Foreskin fibroblast (primary cell): ENCODE measurements around a stretch of chr22.

- RRBS, result 2% methylated on average over 37 of the region's 98 CpGs
Observed at GRCh38 chr22:41976236-41977125, 7.2 kb downstream of the SEPTIN3 start.

DNA sequence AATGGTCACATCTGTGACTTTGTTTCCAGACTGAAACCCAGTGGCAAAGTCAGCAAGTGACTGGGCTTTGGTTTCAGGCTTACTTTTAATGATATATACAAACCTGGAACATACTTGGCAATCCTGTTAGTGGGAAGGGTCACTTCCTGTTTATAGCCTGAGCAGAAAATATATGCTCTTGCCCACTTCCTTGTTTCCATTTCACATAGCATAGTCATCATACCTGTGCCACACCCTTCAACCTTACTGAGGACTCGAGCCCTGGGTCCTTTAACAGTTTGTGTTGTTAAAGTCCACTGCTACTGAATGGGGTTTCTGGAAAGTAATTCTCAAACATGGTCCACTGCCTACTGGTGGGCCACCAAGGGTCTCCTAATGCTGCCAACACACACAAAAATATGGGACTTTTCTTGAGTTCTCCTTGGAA, 23.9 kb downstream of the WBP2NL start:
- RRBS, result no CpG with 5 or more reads among the region's 1 CpG

GRCh38 chr22:42090858-42091329, 322 bp upstream of the NDUFA6 start:
- RRBS, result 1% methylated on average over 16 of the region's 42 CpGs

GRCh38 chr22:42357611-42358051, 74.6 kb downstream of the NFAM1 start:
- RRBS, result no CpG with 5 or more reads among the region's 8 CpGs

DNA sequence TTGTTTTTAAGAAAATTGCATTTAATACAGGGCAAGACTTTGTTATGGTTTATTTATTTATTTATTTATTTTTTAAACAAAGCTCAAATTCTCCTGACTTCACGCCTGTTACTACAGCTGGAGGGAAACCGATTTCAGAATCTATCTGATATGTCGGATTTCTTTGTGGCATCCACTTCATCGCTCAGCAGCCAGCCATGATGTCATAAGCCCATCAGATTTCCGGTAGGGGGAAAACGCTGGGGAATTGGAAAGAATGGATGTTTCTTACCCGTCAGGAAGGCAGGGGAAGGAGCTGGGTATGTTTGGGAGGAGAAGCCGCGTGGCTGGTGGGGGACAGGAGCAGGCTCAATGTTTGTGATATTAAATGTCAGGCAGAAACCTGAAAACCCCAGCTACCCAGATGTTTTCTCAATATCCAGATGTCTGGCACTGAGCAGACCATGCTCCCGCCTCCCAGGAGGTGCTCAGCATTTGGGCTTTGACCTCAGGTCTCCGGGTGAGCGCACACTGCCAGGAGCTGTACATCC, 67.7 kb downstream of the NFAM1 start:
- RRBS, result no CpG with 5 or more reads among the region's 12 CpGs

DNA sequence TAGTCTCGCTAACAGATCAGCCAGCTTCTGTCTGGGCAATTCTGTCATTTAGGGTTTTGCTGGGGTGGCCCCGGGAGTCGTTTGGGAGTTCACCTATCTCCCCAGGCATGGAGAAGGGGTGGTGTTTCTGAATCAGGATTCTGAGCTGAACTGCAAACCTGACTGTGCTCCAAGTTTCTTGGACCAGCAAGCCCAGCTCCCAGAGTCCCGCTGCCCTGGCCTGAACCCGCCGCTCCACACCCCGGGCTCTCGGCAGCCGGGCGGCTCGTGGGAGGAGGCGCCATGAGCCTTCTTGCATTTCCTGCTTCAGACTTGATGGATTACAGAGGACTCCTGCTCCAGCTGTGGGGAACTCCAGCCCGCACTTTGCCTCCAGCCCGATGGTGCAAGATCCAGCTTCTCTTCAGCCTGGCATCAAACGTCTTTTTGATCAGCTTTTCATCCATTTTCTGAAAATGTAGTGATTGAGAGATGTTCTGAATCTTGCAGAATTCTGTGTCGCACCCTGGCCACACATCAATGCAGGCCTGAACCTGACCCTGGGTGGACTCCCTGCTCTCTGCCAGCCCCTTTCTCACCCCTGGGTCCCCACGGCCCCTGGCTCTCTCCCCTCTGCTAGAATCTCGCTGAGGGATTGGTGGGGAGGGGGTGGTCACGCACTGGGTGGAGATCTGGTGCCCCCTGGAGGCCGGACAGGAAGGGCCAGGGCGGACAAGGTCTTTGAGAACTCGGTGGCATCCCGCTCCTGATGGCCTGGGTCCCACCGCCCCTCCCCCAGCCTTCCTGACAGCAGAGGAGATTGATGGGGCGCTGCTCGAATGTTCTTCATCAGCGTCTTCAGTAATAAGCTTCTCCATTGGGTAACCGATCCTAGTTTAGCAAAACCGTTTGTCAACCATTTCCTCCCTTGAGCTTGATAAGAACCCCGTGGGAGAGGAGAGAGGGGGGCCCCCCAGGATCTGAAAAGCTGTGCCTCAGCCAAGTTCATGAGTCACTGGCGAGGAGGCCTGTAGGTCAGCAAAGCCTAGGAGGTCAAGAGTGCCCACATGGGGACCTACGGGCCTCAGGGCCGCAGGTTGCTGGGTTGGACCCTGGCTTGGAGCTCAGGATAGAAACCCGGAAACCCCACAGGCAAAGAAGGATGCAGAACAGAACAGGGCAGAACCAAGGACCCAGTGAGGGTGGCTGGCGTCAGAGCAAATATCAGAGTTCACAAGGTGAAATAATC, 12.1 kb upstream of the NFAM1 start:
- RRBS, result no CpG with 5 or more reads among the region's 35 CpGs

- RRBS, result 90% methylated on average over 2 of the region's 36 CpGs
Observed at GRCh38 chr22:42619200-42620143, 4.8 kb upstream of the POLDIP3 start.

DNA sequence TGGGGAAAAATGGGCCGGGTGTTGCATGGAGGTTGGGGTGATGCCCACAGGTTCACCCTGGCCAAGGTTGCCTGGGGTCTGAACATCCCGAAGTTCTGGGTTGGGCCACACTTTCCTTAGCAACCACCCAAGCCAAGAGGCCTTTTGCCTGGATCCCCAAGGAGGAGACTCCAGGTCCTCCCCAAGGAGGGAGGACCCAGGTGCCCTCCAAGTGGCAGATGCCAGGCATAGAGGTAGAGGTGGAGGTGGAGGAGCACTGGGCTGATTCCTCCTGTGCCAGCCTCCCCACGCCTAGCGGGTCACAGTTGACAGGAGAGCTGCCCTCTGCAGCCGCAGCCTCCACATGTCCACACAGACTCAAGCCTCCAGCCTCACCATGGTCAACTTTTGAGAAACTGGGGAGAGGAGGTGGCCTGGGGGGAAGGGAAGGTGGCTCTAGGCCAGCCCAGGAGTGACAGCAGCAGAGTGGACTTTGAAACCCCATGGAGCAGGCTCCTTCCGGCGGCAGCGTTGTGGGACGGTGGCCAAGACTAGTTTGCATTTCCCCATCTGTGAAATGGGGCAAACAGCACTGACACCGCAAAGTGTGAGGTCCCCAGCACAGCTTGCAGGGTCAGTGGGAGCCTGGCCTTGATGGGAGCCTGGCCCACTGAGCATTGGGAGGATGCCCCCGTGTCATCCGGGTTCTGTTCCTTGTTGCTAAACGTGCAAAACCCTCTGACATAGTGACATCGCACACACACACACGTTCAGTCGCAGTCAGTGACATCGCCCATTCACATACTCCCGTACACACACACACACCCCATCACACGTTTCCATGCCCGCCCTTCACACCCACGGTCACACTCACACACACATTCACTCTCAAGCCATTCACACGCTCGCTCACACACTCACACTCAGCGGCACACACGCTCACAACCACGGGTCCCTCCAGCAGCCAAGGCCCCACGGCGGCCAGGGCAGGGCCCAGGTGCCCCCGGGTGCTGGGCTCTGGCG, 841 bp downstream of the CYB5R3 start:
- RRBS, result no CpG with 5 or more reads among the region's 30 CpGs

GRCh38 chr22:42662573-42662886, 13.3 kb upstream of the CYB5R3 start:
- RRBS, result 5% methylated on average over 11 of the region's 26 CpGs

- RRBS, result no CpG with 5 or more reads among the region's 9 CpGs
Observed at GRCh38 chr22:42742920-42743344, 22.3 kb upstream of the A4GALT start.

GRCh38 chr22:42759204-42759703, 38.6 kb upstream of the A4GALT start:
- RRBS, result no CpG with 5 or more reads among the region's 24 CpGs

GRCh38 chr22:42776323-42777494, 56.0 kb upstream of the A4GALT start:
- RRBS, result no CpG with 5 or more reads among the region's 27 CpGs

DNA sequence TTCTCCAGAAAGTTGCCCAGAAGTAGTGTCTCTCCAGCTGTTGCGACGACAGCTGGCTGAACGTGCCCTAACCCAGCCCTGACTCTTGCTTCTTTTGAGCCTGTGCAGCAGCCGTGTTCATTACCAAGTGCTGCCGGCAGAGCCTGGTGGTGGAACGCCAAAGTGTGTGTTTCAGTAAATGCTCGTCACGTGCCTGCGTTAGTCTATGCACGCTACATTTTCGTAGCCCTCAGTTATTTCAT, 66.1 kb downstream of the ARFGAP3 start:
- RRBS, result no CpG with 5 or more reads among the region's 11 CpGs

GRCh38 chr22:42819151-42819816, 37.8 kb downstream of the ARFGAP3 start:
- RRBS, result no CpG with 5 or more reads among the region's 7 CpGs

DNA sequence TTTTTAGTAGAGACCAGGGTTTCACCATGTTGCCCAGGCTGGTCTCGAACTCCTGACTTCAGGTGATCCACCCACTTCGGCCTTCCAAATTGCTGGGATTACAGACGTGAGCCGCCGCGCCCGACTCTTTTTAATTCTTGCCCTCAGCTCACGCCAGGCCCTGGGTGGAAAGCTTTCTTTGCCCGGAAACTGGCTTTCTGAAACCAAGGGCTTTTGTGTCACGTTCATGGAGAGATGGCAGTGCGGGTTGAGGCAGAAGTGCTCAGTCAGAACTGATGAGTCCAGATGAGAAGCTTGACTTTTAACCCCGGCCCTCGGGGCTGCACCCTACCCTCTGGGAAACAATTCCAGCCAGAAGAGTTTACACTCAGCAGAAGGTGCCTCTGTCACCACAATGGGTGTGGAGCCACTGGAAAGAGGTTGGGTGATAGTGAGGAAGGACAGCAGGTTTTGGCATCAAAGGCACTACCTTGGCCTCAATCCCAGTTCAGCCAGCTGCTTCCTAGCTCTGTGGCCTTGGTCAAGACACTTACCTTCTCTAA, 852 bp upstream of the ARFGAP3 start:
- RRBS, result no CpG with 5 or more reads among the region's 13 CpGs

GRCh38 chr22:42888014-42888647, 31.1 kb upstream of the ARFGAP3 start:
- RRBS, result no CpG with 5 or more reads among the region's 8 CpGs

DNA sequence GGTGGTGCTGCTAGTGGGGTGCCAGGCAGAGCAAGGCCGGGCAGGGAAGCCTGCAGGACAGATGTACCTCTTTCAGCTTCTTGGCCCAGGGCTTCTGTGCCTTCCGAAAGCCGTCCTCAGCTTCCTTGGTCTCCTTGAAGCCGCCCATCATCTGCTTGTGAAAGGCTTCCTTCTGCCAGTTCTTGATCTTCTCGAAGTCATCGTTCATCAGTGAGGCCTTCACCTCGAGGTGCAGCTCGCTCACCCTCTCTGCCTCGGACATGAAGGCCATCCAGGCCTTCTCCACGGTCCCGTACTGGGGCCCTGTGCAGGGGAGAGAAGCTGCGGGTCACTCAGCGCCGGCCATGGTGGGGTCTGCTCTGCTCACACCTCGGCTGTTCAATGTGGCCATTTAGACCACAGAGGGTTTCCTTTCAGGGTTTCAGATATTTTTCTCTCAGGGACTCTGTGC, 33.8 kb upstream of the ARFGAP3 start:
- RRBS, result no CpG with 5 or more reads among the region's 15 CpGs

GRCh38 chr22:42916387-42916797, 59.3 kb upstream of the ARFGAP3 start:
- RRBS, result no CpG with 5 or more reads among the region's 10 CpGs

GRCh38 chr22:42985199-42985645, 29.7 kb downstream of the PACSIN2 start:
- RRBS, result no CpG with 5 or more reads among the region's 8 CpGs